Metastatic Liver Carcinoma in the Adrenal Gland (tissue), 2 donors: ENCODE results near the gene PAPOLB.

- PRO-cap, 2 experiments: no peak in any of the 2 experiments
These were observed 33.2 kb downstream of the FOXK1 start for GRCh38 chr7:4715179-4715886.

GRCh38 chr7:4744202-4744537 is 31.3 kb upstream of the AP5Z1 start:
- PRO-cap, 2 experiments: no peak in any of the 2 experiments

DNA sequence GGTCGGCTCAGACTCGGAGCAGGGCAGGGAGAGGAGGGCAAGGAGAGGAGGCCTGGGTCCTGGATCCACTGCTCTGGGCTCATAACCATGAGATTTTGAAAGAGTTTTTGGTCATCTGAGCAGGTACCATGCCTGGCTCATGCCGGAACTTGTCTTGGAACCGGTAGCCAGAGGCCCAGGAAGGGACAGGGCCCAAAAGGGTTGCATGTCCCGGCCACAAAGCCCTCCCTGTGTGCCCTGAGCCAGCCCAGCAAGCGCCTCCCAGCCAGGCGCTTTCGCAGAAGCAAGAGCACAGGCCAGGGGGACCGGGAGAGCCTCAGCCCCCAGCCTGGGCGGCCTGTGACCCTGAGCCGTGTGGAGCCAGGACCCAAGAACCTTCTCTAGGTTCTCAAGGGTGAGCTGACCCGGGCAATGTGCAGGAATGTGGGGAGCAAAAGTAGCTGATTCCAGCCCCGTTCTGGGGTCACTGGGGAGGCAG is 10.3 kb upstream of the AP5Z1 start:
- PRO-cap, 2 experiments: no peak in any of the 2 experiments

DNA sequence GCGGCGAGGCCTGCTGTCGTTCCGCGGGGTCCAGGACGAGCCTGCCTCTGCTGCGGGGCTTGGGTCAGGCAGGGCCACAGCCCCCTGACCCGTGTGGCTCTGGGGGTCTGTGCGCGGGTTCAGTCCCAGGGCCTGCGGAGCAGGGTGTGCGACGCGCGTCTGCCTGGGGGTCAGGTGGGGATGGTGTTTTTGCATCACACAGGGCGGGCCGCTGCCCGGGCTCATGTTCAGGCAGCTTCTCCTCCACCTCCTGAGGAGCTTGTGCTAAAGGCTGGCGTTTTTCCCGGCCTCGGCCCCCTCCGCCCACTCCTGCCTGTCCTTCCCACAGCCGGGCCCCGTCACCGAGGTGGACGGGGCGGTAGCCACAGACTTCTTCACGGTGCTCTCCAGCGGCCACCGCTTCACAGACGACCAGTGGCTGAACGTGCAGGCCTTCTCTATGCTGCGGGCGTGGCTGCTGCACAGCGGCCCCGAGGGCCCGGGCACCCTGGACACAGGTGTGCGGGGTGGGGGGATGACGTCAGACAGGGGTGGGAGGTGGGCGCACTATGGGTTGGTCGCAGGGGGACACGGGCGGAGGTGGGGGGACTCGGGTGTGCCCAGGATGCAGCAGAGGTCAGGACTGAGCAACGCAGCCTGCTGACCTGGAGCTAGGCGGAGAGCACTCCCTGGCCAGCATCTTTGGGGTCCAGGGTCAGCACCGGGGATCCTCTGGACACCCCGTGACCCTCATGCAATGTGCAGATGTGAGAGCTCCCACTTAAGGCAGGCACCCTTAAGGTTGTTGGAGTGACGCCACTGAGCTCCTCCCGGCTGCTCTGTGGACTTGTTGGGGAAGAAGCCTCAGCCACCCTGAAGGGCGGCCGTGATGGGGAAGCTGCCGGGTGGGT is 8.7 kb downstream of the AP5Z1 start:
- PRO-cap, 2 experiments: no peak in any of the 2 experiments

GRCh38 chr7:4794513-4795311 is 19.3 kb downstream of the AP5Z1 start:
- PRO-cap, 2 experiments: no peak in any of the 2 experiments

GRCh38 chr7:4836179-4836536 is 25.7 kb downstream of the PAPOLB start:
- PRO-cap, 2 experiments: no peak in any of the 2 experiments

DNA sequence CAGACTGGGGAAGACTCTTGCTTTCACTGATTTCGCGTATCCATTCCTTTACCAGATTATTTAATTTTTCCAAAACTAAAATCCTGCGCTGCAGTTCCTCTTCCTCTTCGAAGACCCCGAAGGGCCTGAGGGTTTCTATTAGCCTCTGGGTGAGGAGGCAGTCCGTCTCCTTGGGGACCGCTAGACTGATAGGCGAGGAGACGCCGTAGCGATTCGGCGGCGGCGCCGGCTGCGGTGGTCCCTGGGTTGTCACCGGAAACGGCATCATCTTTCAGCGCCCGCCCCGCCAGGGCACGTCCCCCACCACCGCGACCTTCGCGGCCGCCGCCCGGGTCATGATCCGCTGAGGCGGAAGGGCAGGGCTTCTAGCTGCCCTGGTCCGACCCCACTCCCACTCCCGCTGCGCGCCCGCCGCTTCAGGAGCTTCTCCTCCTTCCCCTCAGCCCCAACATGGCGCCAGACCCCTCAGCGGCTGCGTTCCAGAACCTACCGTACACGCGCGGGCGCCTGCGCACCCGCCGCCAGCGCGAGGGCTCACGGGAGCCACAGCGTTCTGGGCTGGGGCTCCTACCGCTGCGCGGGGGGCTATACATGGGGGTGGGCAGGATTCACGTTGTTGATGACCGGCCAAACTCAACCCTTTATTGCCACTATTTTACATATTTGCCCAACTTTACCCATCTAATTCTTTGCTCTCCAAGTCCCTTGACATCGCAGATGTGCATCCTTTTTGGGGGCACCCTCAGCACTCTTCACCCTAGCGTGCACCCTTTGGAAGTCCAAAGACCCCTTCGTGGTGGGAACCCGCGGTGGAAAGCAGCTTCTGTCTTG is at the start of gene PAPOLB:
Gene PAPOLB (minus strand): TSS at position 488 of the 831 bp plus-strand sequence.
- PRO-cap, 2 experiments: no peak in any of the 2 experiments

DNA sequence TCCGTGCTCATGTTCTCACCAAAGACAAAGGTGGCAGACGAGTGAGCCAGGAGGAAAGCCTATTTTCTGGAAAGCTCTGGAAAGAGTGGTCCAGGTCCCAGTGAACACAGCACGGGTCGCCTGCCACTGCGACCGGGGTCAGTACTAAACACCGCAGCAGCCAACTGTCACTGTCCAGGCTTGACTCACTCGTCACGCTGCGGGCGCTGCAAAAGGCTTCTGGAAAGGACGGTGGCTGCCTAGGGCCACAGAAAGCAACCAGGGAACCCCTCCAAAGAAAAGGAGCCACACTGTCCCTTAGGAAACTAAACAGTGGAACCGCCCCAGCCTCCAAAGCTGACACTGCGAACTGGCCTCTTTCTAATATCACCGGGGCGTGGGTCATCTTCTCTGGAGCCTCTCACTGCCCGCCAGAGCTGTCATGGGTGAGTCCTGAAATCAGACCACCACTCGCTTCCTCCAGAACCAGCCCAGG is 4.0 kb downstream of the RADIL start:
- PRO-cap, 2 experiments: no peak in any of the 2 experiments

- PRO-cap, 2 experiments: no peak in any of the 2 experiments
These were observed 68.9 kb upstream of the WIPI2 start for GRCh38 chr7:5121176-5121506.

GRCh38 chr7:5203072-5203464 is 13.0 kb downstream of the WIPI2 start:
- PRO-cap, 2 experiments: no peak in any of the 2 experiments

DNA sequence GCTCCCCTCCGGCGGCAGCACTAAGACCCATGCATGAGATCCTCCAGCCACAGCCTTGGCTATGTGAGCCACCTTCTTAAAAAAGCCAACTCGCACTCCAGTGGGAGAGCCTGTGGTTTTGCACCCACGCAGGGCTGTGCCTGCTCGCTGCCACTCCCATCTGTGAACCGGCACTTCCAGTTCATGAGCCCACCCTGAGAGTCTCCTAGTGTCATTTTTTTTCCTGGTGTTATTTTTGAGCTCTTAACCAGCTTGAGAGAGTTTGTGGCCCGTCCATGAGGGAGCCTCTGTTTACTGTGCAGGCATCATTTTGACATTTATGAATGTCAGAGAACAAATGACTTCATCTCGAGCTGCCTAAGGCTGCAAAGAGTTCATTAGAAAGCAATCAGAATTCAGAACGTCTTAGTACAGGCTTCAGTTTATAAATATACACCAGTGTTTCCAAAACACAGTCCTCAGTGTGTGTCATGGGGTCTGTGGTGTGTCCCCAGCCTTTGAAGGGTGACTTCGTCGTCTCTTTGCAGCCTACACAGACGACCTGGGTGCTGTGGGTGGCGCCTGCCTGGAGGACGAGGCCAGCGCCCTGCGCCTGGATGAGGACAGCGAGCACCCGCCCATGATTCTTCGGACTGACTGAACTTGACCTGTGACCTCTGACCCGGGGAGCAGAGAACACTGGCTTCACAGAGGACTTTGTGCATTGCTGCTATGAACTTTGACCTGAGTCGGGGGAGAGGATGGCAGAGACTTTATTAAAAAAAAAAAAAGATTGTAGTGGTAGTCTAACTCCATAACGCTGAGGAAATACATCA is 40.5 kb downstream of the WIPI2 start:
- PRO-cap, 2 experiments: no peak in any of the 2 experiments

DNA sequence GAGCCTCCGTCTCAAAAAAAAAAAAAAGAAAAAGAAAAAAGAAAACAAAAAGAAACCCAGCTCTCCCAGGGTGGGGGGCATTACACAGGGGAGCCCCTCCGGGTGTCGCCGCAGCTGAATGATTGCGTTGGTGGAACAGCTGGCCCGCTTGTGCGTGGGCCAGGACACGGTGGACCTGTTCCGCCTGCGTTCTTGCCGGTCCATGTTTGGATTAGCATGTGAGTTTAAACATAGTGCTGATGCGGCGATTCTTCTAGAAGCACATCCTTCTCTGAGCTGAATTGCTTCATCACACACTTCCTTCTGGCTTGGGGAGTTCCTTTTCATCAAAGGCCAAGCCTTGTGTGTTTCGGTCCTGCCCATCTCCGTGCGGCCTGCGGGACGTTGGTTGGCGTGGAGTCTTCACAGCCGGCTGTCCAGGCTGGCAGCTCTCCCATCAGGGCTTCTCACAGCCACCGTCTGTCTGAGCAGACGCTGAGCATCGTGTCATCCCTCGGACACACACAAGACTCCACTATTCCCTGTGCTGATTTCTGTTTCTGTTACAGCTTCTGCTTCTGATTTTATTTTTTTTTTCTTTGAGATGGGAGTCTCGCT is 45.4 kb upstream of the SLC29A4 start:
- PRO-cap, 2 experiments: no peak in any of the 2 experiments

DNA sequence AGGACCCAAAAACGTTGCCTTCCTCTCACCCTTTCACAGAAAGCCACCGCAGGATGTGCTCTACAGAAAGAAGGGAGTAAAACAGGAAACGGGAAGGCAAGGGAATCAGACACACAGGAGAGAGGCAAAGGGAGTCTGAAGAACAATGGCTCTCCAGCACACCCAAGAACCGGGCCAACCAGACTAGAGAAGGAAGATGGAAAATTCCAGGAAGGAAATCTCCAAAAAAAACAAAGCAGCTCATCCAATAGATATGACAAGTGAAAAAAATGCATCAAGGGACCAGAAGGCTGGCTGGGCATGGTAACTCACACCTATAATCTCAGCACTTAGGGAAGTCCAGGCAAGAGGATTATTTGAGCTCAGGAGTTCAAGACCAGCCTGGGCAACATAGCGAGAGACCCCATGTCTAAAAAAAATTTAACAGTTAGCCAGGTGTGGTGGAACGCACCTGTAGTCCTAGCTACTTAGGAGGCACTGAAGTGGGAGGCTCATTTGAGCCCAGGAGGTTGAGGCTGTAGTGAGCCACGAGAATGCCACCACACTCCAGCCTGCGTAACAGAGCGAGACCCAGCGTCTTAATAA is 11.9 kb downstream of the TNRC18 start:
- PRO-cap, 2 experiments: no peak in any of the 2 experiments

DNA sequence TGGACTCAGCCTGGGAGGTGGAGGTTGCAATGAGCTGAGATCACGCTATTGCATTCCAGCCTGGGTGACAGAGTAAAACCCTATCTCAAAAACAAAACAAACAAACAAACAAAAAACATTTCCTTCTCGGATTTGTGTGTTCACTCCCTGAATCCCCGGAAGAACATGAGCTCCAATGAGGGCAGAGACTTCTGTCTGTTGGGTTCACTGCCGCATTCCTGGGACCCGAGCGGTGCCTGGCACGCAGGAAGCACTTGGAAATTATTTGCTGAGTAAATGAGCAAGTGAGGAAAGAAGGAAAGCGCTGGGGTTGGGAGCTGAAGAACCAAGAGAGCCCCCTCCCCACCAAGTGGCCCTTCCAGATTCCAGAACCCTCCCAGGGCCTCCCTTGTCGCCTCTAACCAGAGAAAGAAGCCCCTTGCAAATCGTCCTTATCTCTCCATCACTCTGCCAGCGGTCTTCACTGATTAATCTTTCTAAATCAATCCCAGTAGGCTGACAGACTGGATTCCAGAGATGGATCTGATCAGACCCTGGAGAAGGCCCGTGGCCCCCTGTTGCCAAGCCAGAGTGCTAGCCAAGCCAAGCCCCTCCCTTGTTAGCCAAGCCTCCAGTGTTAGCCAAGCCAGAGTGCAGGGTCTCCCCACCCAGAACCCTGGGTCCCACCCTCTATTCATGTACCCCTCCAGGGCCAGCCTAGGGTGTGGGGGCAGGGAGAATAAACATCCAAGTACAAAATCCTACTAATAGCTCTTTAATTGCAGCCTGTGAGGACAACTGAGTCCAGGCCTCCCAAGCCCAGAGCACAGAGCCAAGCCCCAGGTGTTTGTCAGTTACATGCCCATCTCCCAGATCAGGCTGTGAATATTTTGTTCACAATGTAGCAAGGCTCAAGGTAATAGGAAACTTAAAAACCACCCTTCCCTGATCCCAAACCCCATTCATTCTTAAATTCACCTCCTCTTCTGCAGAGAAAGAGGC is 6.0 kb downstream of the TNRC18 start:
- PRO-cap, 2 experiments: no peak in any of the 2 experiments

- PRO-cap, 2 experiments: peak in 2 of 2 experiments; most common plus-strand start chr7:5429091 (in 2); most common minus-strand start chr7:5428691 (in 1)
These were observed 5.0 kb upstream of the TNRC18 start for GRCh38 chr7:5428552-5429200.

DNA sequence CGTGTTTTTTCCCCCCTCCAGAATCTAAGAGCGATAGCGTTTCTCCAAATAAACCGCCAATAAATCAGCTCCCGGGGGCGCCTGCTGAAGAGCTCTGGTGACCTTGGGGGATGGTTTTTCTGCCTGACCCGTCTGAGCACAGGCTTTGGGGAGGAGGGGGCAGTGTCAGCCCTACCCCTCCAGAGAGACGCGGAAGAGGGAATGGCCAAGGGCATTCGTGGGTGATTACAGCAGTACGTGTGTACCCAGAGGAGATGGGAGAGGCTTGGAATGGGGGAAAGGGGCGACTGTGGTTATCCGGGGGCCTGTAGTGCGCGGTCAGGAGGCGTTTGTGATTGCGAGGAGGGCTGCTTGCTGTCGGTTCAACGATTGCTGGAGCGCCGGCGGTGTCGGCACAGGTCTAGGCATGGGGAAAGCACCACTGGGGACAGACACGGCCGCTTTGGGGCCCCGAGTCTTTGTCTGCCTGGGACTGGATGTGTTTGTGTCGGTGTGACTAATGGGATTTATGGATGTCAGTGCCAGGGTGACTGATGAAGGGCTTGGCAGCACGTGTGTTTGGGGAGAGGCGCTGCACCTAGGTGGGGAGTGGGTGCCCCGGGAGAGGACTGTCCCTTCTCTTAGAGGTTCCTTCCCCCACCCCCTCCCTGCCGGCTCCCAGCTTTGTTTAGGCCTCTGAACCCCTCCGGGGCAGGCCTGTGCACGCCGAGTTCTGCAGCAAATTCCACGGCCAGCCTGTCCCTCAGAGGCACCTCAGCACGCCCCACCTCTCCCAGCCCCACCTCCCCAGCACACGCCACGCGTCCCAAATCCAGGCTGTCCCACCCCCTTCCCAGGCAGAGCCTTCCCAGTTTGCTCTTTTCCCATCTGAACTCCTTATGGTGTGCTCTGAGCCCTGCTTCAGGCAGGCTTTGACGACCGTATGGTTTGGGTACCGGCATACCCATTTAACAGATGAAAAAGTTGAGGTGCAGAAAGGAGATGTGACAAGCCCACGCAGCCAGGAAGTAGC is 6.2 kb upstream of the TNRC18 start:
- PRO-cap, 2 experiments: peak in 2 of 2 experiments; most common plus-strand start position 214 of the sequence (in 2); most common minus-strand start position 468 of the sequence (in 2)

GRCh38 chr7:5518758-5519134 is 5.1 kb upstream of the FBXL18 start:
- PRO-cap, 2 experiments: no peak in any of the 2 experiments

GRCh38 chr7:5526297-5526948 is 4.0 kb downstream of the ACTB start:
- PRO-cap, 2 experiments: no peak in any of the 2 experiments

GRCh38 chr7:5526949-5527178 is 3.5 kb downstream of the ACTB start:
- PRO-cap, 2 experiments: peak in 1 of 2 experiments; most common minus-strand start chr7:5527038 (in 1)

- PRO-cap, 2 experiments: no peak in any of the 2 experiments
These were observed 22.2 kb upstream of the ACTB start for GRCh38 chr7:5552565-5553131.